Measurements from ENCODE around the gene DYRK1A.

GRCh38 chr21:37083585-37084423 is 10.8 kb downstream of the TTC3 start:
- PRO-cap, 2 experiments, result no peak in any of the 2 experiments

- PRO-cap, 2 experiments, result no peak in any of the 2 experiments
Measured at GRCh38 chr21:37165318-37166142, 92.5 kb downstream of the TTC3 start.

DNA sequence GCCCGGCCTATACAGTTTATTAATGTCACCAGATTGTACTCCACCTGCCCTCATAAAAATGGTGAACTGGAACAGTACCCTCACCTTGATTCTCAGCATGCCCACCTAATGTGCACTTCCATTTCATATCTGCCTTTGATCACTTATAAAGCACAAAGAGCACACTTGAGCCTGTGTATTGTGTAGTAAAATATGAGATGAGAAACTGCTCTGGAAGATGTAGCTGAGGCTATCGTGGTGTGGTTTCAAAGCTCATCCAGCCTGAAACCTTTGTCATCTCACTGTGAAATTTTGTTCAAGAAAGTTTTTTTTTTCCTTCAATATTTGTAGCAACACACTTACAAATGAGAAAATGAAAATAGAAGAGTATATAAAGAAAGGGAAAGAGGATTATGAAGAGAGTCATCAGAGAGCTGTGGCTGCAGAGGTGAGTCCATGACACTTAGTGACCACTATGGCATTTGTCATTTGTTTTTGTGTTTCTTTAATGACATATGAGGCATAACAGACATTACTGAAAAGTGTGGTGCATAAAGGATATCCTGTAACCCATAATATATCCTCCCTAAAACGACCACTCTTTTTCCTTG is 80.3 kb downstream of the VPS26C start:
- PRO-cap, 2 experiments, result no peak in any of the 2 experiments

DNA sequence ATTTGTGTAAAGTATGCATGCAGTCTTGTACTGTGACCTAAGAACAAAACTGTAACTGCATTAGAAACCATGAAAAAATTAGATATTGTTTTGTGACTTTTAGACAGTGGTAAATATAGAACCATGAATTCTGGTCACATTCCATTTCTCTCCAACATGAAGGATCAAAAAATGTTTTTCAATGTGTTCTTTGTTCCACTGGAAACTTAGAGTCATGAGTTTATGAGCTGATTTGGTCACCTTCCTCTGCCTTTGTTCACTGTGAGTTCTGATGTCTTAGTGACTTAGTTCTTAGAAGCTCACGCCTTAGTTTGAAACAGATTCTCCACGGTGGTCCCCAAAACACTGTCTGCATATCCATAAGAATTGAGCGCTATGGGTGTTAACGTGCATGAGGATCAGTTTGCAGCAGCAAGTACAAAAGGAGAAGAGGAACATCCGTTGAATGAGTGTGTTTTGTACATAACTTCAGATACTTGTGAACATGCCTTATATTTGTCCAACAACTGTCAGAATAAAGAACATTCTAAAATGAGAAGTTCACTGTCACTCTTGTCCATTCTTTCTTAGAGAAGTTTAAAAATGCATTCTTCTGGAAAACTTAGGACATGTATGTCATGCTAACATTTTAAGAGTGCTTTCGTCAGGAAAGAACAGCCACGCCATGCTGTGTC is 64.4 kb downstream of the VPS26C start:
- PRO-cap, 2 experiments, result no peak in any of the 2 experiments

- PRO-cap, 2 experiments, result no peak in any of the 2 experiments
Measured at GRCh38 chr21:37207122-37207825, 59.9 kb downstream of the VPS26C start.

GRCh38 chr21:37366309-37367337 is at the start of gene DYRK1A:
Gene DYRK1A, plus strand, starts transcription at chr21:37366773.
- PRO-cap, 2 experiments, result peak in 2 of 2 experiments; most common plus-strand start chr21:37366345 (in 2); most common minus-strand start chr21:37366403 (in 2)

DNA sequence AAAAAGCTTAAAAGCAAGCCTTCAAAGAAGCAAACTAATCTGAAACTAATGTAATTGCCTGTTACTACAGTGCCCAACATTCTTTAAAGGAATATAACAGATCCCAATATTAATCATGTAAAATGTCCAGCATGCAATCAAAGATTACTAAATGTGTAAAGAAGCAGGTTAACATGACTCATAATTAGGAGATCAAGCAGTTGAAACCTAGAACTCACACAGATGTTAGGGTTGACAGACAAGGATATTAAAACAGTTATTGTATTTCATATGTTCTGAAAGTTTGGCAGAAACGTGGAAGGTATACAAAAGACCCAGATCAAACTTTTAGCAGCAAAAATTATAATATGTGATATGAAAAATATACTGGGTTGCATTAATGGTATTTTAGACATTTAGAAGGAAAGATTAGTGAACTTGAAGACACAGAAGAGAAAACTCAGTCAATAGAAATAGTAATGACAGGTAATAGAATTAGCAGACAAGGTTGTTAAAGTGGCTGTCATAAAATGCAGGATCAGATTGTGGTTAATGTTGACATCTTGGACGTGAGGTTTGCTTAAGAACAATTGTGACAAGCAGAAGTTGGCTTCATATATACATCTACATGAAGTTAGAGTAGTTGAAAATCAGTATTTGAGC is 18.0 kb downstream of the DYRK1A start:
- PRO-cap, 2 experiments, result no peak in any of the 2 experiments

- PRO-cap, 2 experiments, result no peak in any of the 2 experiments
Measured at GRCh38 chr21:37397922-37398347, 31.4 kb downstream of the DYRK1A start.

DNA sequence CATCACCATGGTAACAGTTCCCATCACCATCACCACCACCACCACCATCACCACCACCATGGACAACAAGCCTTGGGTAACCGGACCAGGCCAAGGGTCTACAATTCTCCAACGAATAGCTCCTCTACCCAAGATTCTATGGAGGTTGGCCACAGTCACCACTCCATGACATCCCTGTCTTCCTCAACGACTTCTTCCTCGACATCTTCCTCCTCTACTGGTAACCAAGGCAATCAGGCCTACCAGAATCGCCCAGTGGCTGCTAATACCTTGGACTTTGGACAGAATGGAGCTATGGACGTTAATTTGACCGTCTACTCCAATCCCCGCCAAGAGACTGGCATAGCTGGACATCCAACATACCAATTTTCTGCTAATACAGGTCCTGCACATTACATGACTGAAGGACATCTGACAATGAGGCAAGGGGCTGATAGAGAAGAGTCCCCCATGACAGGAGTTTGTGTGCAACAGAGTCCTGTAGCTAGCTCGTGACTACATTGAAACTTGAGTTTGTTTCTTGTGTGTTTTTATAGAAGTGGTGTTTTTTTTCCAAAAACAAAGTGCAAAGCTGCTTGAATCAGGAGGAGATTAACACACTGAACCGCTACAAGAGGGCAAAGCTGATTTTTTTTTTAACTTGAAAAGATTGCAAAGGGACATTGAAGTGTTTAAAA is 145.6 kb downstream of the DYRK1A start:
- PRO-cap, 2 experiments, result no peak in any of the 2 experiments

DNA sequence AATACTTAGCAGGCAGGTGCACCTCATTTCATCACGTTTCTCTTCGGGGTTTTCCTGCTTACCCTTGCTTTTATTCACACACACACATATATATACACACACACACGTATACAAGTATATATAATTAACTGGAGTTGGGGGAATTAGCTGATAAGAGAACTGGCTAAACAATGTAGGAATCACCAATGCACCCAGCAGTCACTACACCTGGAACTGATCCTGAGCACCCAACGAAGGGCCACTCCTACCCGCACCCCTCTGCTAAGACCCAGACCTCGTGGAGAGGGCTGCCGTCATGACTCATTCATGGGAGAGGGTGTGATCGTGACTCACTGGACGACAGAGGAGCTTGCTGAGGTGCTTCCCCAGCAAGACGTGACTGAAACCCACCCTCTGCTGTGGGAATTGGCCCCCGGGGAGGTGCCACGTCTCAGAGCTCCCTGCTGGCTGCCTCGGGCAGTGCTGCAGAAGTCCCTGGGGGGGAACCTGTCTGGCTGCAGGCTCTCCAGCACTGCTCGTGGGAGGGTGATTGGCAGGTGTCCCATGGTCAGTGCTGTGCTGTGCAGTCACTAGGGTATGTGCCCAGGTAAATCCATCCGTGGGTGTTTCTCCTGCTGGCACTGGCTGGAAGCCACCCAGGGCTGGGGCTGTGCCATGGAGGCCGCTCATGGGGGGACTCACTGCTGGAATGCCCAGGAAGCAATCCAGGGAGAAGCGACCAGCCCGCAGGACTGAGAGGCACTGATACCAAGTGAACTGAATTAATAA is 166.6 kb downstream of the DYRK1A start:
- PRO-cap, 2 experiments, result no peak in any of the 2 experiments

DNA sequence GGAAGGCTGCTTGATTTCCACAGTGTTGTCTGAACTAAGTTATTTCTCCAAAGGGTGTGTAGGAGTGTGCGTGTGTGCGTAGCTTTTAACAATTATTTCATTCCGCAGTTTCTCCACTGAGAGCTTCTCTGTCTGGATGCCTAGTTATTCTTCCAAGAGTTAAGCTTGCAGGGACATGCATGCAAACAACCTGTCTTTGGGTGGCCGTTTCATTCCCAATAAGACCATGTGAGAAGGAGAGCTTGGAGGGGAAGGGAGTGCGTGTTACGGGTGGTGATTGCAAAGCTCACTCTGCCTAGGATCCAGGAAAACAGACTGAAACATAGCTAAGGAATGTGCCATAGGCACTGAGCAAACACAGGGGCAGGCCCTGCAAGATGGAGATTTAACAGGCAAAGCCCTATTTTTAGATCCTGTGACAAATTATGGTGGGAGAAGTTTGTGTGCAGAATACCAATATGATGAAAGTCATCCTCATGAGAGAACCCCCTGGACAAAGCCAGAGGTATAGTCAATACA is 269.8 kb downstream of the DYRK1A start:
- PRO-cap, 2 experiments, result no peak in any of the 2 experiments

DNA sequence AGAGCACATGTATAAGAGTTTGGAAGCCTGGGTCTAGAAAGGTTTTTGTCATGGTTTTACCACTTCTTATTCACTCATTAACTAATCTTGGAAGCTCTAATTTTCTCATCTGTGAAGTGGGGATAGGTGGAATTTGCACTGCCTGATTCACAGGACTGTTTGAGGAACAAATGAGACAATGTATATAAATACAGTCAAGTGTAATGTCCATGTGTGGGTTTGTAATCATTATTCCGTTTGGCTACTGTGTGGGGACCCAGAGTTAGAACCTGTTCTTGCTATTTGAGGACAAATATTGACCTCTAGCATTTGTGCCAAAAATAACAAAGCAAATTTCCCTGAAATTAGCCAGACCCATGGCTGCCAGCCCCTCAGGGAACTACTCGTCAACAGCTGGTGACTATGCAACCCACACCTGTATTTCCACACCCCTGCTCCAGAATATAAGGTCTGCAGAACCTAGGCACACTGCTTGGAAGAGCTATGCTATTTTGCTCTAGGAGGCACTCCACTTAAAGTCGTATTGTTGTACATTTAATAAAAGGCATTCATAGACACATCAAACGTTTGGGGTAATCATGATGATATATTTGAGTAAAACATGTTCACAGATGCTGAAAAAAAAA is 70.7 kb downstream of the KCNJ6 start:
- PRO-cap, 2 experiments, result no peak in any of the 2 experiments

GRCh38 chr21:37865898-37866702 is 50.2 kb downstream of the KCNJ6 start:
- PRO-cap, 2 experiments, result no peak in any of the 2 experiments

GRCh38 chr21:38171844-38172220 is 85.0 kb upstream of the KCNJ15 start:
- PRO-cap, 2 experiments, result peak in 1 of 2 experiments; most common plus-strand start chr21:38171992 (in 1)

DNA sequence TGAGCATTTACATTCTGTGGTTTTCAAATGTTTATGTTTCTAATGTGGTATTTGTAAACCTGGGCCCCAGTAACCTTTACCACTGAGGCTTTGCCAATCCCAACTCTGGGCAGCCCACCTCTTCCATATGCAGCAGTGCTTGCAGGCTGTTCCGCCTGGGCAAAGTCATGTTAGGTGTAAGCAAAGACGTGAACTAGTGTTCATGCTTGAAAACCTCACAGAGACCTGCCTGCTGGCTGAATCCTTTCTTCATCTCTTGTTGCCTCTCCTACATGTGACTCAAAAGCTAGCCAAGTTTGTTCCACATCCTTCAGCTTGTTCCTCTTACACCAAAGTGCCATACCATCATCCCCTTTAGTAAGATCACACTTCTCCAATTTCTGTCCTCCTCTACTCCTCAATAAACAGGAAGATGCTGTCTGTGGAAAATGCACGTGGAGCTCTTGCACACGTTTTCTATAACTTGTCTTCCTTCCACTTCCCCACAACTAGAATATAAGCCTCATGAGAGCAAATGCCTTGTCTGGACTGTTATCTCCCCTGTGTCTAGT is 17.3 kb downstream of the KCNJ15 start:
- PRO-cap, 2 experiments, result no peak in any of the 2 experiments

DNA sequence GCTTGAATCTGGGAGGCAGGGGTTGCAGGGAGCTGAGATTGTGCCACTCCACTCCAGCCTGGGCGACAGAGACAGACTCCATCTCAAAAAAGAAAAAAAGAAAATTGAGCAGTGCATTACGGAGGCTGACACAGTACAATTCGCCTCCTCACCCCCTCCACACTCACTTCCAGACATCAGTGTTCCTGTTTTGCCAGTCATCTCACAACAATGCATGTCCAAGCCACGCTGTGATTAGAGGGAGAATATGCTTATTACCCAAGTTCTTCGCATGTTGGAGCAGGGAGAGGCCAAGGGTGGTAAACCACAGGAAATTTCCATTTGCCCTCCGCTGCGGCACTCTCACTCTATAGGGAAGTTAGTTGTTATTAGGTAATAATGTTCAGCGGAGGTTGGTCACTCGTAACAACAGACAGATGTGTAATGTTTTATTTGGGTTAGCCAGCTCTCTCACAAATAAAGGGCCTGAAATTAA is 32.9 kb downstream of the KCNJ15 start:
- PRO-cap, 2 experiments, result no peak in any of the 2 experiments

DNA sequence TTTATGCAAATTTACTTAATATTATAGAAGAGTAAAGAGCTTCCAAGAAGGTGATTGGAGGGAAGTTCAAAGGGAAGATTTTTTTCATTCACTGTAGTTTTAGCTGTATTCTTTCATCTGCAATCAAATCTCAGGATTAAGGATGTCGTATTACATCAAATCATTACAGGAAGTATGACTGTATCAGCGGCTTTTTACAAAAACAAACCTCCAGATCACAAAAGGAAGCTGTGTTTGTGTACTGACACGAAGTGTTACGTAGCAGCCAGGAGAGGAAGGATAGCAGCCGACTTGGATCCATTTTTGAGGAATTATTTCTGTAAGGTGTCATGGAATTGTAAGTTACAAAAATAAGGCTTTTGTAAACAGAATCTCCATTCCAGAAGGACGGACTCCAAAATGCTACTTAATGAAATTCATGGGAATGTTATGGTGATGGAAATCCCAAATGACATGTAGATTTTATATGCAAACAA is 49.7 kb downstream of the KCNJ15 start:
- PRO-cap, 2 experiments, result no peak in any of the 2 experiments

- PRO-cap, 2 experiments, result no peak in any of the 2 experiments
Measured at GRCh38 chr21:38351581-38352646, 95.1 kb downstream of the KCNJ15 start.

DNA sequence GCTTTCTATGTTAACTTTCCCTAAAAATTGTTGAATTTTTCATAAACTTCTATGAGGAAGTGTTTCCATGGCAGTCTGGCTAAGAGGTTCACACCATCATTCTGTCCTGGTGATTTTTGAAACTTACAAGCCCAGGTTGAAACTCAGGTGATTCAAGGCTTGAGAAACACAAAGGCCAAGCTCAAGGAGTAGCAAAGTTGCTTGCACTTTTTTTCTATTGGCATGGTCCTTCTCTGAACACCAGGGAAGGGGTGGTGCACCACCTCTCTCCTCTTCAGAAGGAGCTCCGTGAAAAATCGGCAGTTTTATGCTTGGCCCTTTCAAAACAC is 43.1 kb downstream of the ERG start:
- PRO-cap, 2 experiments, result no peak in any of the 2 experiments

DNA sequence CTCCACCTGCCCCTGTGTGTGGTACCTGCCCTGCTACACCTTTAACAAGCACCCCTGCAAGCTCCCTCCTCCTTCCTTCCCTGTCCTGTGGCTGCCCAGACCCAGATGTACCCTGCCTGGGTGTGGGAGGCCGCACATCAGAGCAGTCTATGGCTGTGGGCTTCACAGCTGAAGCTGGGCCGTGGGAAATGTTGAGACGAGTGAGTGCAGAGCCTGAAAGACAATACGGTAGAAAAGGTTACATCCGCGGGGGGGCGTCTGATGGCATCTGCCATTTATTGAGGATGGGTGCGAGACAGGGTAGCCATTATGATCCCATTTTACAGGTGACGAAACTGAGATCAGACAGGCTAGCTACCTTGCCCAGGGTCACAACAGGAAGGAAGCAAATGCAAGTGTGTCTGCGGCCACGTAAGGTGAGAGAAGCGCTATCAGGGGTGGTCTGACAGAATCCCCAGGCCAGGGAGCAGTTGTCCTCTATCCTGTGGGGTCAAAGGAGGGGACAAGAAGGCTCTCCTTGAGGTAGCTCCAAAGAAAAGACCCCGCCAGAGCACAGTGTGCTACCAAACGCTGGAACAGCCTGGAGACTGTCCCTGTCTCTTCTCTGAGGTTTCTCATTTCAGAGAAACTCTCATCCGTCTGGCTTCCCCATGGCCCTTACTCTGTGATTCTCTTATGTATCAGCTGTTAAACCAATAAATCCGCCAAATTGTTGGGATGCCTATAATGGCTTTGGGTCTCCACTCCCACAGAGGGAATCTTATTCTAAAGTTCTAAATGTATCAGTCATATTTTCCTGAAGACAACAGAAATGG is 4.3 kb downstream of the ERG start:
- PRO-cap, 2 experiments, result no peak in any of the 2 experiments